SEM (cell line): ENCODE measurements around a stretch of chr2.

- PRO-cap = no peak
Observed at GRCh38 chr2:33121481-33121697, 174.6 kb downstream of the LTBP1 start.

- PRO-cap = no peak
Observed at GRCh38 chr2:33273260-33273918, 203.1 kb upstream of the RASGRP3 start.

- PRO-cap = no peak
Observed at GRCh38 chr2:33347112-33347720, 129.2 kb upstream of the RASGRP3 start.

- PRO-cap = no peak
Observed at GRCh38 chr2:33457869-33458379, 18.5 kb upstream of the RASGRP3 start.

DNA sequence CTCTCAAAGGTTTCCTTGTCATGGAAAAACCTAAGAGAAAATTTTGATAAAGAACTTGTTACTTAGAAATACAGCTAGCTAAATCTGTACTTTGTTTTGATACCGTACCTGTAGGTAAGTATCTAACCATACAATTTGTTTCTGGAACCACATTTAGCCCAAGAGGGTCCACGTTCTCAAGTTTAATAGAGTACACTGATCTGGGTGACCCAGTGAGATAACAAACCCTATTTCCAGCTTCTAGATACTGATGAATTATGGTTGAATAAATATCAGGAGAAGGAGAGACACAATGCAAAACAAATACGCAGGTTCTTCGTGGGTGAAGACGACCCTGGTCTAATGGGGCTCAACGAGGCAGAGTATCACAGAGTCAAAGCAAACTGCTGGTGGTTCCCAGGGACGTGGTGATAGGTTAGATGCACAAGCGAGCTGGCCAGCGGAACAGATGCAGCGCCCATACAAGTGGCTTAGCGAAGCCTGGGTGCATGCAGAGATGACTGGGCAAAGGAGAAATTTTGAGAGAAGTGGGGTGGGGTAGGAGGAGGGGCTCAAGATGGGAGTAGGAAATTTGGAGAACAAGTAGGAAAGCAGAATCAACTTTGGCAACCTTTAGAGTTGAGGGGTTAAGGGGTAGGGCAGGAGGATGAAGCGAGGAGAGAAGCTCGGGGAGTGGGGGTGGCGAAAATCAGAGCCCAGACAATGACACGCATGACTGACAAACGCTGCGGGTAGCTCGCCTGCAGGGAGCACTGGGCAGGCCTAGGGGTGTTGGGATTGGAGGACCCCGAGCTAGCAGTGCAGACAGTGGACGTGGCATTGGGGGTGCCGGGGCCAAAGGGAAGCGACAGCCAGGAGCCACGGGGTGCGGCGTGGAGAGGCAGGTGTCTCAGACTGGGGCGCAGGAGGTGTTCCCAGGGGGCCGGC is 633 bp downstream of the FAM98A start:
- PRO-cap = unidirectional peak, plus-strand start at position 422 of the sequence; unidirectional peak, plus-strand start at position 460 of the sequence

DNA sequence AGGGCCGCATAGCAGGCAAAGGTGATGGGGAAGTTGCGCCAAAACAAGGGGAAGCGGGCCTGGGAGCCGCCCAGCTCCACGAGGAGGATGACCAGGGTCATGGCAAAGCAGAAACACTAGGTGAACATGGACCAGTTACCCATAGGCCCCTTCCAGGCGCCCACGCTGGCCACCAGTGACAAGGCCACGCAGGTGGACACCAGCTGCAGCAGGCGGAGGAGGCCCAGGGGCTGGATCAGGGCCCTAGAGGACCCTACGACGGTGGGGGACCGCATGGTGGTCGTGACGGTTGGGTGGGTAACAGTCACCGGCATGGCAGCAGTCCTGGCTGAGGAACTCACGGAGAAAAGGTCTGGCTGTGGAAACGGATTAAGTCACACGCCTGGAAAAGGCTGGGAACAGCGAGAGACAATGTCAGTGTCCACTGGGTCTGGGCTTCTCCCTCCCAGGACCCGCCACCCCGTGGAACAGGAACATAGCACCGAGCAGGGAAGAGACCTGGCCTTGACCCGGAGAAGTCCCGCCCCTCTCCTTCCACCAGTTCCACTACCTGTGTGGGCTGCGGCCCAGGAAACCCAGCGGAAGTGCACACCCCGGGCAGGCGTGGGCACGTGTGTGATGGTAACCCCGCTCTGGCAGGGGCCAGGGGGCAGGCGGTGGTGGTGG is 128.7 kb upstream of the FAM98A start:
- PRO-cap = no peak

DNA sequence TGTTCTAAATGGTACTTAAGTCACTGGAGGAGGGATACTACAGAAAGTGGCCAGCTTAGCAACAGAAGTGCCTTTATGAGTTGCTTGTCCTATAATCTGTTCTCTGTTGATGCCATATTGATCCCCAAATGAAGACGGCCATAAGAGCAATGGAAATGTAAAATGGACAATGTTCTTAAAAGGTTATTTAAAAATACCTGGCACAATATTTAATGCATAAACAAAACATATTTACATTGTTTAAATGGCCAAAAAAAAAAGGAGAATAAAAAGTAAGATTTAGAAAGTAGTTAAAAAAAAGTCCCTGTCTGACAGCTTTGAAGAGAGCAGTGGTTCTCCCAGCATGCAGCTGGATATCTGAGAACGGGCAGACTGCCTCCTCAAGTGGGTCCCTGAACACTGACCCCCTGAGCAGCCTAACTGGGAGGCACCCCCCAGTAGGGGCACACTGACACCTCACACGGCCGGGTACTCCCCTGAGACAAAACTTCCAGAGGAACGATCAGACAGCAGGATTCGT is 258.2 kb upstream of the CRIM1 start:
- PRO-cap = no peak

GRCh38 chr2:36240477-36240890 is 115.1 kb upstream of the CRIM1 start:
- PRO-cap = no peak

DNA sequence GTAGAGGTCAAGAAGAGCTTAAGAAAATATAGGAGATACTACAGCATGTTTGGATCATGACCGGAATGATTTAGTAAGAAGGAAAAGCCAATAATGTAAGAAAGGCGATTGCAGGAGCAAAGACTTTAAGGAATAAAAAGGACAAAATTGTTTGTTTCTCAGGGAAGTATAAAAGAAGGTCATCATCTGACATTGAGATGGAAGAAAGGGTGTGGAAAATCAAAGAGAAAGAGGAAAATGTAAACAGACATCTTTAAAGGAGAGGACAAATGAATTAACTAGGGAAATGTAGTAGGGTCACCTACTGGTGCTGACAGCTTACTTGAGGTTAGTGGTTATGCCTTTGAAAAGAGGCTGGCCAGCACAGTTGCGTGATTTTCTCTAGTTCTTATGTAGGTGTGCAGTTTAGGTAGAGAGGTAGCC is 44.1 kb downstream of the CRIM1 start:
- PRO-cap = no peak

DNA sequence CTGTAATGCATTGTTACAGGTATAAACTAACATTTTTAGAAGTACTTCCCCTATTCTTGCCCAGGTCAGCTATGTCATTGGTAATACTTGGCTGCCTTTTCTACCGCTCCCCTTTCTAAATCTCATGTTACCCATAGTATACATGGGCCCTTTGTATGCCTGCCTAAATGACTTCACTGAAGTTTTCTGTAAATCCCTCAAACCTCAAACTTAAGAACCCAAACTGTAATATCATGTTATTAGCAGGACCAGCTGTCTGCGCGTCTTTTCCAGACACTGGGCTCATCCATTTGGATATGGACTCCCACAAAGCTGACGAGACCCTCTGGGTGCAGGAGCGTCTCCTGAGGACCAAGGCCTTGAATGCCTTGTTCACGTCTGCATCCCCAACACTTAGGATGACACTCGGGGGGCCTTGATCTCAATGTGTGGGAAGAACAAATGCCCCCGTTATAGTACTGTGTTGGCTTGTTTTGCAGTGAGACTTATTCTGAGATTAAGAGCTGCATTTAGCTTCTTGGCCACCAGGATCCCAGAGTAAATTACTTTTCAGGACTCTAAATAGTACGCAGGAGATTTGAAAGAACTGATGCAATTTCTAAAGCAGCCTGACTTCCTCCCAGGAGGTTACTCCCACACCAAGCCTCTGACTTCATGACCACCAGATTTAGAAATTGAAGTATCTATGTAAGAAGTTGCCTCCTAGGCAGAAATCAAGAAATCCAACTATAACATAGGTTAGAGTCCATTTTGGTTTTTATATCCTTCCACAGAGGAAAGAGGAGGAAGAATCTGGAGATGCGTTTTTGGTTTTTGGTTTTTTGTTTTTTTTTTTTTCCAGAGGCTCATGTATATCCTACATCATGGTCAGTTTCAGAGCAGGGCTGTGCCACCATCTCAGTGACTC is 67.1 kb downstream of the FEZ2 start:
- PRO-cap = no peak

- PRO-cap = no peak
Observed at GRCh38 chr2:36541434-36542344, 56.3 kb downstream of the FEZ2 start.

DNA sequence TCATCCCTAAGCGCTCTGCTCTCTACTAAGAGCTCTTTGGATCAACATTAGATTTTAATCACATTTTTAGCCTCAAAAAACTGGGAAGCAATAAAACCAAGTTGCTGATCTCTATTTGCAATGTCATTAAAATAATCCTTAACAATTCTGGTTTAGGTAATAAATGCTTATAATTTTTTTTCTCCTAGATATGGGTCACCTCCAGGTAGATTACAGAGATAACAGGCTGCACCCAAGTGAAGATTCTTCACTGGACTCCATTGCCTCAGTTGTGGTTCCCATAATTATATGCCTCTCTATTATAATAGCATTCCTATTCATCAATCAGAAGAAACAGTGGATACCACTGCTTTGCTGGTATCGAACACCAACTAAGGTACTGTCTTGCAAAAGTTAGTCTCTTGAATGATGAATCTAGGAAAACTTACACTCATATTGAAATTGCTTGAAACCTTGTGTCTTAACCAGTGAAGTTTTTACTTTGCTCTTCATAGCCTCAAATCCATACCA is 51.1 kb downstream of the FEZ2 start:
- PRO-cap = no peak

DNA sequence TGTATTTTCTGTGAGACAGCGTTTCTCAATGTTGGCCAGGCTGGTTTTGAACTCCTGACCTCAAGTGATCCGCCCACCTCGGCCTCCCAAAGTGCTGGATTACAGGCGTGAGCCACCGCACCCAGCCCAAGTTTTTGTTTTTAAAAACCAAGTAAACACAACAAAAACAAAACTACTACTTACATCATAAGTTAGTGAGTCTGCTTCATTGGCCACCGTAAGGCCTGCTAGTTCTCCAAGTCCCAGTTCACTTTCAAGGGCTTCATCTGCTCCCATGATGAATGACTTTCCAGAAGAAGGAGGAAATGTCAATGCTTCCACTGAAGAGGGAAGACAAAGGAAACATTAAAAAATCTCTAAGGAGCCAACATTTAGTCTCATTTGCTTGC is 88.6 kb downstream of the STRN start:
- PRO-cap = no peak

DNA sequence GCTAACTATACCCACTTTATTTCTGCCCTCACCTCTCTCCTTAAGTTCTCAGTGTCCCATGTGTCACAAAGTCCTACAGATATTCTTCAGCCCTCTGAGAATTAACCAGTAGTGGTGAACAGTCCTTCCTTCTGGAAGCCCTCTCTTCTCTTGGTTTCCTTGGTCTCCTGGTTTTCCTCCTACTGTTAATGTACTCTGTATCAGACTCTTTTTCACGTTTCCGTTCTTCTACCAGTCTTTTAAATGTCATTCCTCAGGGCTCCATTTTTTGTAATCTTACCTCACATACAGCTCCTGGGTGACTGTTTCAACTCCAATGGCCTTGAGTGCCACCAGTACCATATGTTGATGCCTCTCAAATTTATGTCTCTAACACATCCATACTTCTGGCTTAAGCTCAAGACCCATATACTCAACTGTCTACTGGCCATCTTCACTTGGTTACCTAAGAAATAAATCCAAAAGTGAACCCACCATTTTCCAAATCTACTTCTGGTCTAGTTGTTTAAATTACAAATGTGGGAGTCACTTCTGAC is 53.9 kb downstream of the STRN start:
- PRO-cap = no peak

- PRO-cap = no peak
Observed at GRCh38 chr2:36959505-36959977, 6.8 kb downstream of the STRN start.

DNA sequence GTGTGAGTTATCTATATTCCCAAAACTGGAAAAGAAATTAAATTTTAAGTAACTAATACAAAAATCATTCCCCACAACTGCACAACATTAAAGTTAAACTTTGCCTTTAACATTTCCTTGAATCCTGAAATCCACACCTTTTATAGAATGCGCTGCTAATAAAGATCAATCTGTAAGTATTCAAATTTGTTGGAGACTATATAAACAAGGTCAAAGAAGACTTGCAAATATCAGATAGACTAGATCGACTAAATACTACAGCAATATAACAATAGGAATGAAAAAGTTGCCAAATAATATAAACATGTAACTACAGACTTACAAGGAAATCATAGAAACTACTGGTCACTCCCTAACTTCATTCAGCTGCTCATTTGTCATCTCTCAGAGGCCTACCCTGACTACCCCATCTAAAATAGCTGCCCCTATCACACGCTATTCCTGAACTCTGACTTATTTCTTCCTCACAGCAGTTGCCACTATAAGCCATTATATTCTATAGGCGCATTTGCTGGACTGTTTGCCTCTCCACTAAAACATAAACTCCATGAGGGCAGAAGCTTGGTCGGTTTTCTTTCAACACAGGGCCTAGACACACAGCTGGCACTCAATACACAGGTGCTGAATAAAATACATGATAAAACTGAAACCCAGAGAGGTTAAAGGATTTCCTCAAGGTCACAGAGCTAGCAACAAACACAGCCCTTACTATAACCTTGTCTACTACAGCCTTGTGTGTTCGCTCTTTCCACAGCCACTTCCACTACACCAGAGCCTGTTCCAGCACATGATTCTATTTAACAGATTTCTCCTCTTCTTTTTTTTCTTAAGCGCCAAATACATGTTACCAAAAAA is 1.8 kb downstream of the STRN start:
- PRO-cap = no peak

- PRO-cap = unidirectional peak, minus-strand start at chr2:37090255
Observed at GRCh38 chr2:37090089-37090540, 5.8 kb downstream of the GPATCH11 start.

- PRO-cap = no peak
Observed at GRCh38 chr2:37279567-37280134, 45.0 kb downstream of the PRKD3 start.

- PRO-cap = no peak
Observed at GRCh38 chr2:37425351-37425914, 81.0 kb downstream of the QPCT start.

GRCh38 chr2:37561624-37562177 is 109.7 kb downstream of the CDC42EP3 start:
- PRO-cap = no peak